Camera-type eye (tissue), 1 donor: Measurements from ENCODE around the gene GMNC.

- RAMPAGE, long total RNA = no peak
Measured at GRCh38 chr3:189229219-189229903, 57.6 kb downstream of the TPRG1 start.

DNA sequence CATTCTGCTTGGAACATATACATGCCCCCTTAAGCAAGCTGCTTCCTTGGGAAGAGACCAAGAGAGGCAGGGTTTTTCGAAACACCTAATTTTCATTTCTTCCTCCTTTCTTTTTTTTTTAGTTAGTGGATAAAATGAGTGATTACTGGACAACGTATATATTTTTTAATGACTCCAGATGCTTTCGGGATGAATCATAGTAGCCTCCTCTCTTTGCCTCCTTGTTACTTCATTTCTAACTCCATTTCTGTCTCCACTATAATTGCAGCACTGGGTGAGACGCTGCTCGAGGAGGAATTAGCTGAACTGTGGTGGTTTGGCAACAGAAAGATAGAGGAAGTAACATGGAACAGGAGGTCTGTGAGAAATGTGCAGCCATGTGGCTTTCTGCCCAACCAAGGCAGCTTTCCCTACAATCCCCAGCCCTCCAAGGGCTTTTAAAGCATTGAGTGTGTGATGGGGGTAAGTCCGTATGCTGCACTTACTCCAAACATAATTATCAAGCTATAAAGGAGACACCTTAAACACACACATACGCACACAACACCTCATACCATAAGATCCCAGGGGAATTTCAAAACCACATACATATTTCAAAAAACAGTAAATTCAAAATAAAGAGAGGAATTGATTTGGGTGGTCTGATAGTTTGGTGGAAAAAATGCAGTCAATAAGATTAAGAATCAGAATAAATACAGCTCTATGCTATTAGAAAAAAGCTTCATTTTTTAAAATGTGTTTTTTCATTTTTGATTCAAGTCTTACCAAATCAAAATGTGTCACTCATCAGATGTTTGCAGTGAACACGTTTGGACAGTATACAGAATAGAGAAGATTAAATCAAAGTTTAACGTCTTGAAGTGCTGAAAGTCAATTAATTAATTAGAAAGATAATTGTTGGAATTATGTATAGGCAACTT is 105.3 kb downstream of the TPRG1 start:
- RAMPAGE, long total RNA = no peak

- RAMPAGE, long total RNA = no peak
Measured at GRCh38 chr3:190155609-190156381, 35.1 kb upstream of the P3H2 start.

DNA sequence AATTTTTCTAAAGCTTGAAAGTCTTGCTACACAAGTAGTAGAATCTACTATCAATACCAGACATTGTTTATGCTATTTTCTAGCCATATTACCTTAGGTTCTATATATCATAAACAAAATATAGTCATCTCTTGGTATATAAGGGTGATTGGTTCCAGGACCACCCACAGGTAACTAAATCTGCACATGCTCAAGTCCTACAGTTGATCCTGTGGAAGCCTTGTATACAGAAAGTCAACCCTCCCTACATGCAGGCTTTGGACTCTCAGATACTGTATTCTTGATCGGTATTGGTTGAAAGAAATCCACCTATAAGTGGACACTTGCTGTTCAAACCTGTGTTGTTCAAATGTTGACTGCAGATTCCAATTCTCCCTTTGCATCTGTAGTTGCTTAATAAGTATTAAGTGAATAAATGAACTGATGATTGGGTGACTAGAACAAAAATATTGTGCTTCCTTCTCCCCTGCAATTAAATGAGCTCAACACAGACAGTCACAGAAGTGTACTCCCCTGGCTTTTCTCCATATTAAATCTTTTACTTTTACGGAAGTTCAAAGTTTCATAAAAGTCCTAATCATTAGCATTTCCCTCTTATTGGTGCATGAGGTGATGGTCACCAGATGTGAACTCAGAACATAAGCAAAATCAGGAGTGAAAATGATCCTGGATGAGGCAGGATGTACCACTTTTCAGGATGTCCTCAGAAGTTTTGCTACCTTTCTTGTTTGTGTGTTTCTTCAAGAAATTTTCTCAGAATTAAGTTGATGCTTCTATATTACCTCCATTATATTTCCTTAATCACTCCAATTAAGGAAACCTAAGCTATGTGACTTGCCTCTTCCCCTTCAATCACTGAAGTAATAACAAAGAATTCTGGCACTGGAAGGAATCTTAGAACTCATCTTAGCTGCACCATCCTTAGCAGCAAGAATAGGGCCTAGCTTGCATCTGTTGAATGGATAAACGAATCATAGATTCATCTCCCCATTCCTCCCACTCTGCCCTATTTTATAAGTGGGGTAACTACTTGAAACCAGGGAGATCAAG is 4.4 kb downstream of the CLDN1 start:
- RAMPAGE, long total RNA = no peak

- RAMPAGE, long total RNA = no peak
Measured at GRCh38 chr3:190320916-190321522, 1.2 kb downstream of the CLDN1 start.

DNA sequence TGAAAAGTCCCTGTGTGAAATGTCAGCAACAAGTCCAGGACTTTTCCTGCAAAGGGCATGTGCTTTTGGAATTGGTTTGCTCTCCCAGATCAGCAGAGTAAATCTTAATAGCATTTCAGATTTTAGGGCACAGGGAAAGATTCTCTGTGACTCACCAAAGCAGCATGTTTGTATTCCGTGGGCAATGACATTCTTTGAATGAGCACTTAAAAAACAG is 2.0 kb upstream of the CLDN16 start:
- RAMPAGE, long total RNA = no peak

DNA sequence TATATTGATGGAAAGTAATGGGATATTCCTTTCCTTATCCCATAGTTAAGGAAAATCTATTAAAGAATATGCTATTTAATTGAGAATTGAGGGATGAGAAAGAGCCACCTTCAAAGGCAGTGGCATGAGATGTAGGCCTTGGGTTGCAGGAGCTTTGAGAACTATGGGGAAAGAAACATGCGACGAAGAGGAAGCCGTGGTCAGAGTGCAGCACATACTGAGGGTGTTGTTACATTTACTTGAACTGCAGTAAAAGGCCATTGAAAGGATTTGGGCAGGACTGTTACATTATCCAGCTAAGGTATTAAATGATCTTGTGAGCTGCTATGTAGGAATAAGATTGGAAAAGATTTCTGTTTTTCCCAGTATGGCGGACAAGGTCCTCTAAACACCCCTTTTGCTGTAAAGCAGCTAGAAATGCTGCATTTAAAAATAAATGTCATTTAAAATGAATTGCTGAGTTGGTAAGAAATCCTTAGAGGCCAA is 61.6 kb downstream of the IL1RAP start:
- RAMPAGE, long total RNA = no peak

- RAMPAGE, long total RNA = no peak
Measured at GRCh38 chr3:190618639-190619034, 104.8 kb downstream of the IL1RAP start.

DNA sequence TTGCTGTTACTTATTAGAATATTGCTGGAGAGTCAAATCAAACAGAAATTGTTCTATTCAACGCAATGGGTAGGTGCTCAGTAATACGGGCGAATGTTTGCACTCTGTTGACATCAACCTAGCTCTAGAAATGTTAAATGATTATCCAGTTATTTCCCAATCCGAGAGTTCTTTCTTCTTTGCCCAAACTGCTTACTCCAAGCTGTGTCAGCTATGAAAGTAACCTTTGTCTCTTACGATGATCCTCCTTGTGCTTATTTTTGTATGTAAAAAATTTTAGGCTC is 50.4 kb downstream of the GMNC start:
- RAMPAGE, long total RNA = no peak

DNA sequence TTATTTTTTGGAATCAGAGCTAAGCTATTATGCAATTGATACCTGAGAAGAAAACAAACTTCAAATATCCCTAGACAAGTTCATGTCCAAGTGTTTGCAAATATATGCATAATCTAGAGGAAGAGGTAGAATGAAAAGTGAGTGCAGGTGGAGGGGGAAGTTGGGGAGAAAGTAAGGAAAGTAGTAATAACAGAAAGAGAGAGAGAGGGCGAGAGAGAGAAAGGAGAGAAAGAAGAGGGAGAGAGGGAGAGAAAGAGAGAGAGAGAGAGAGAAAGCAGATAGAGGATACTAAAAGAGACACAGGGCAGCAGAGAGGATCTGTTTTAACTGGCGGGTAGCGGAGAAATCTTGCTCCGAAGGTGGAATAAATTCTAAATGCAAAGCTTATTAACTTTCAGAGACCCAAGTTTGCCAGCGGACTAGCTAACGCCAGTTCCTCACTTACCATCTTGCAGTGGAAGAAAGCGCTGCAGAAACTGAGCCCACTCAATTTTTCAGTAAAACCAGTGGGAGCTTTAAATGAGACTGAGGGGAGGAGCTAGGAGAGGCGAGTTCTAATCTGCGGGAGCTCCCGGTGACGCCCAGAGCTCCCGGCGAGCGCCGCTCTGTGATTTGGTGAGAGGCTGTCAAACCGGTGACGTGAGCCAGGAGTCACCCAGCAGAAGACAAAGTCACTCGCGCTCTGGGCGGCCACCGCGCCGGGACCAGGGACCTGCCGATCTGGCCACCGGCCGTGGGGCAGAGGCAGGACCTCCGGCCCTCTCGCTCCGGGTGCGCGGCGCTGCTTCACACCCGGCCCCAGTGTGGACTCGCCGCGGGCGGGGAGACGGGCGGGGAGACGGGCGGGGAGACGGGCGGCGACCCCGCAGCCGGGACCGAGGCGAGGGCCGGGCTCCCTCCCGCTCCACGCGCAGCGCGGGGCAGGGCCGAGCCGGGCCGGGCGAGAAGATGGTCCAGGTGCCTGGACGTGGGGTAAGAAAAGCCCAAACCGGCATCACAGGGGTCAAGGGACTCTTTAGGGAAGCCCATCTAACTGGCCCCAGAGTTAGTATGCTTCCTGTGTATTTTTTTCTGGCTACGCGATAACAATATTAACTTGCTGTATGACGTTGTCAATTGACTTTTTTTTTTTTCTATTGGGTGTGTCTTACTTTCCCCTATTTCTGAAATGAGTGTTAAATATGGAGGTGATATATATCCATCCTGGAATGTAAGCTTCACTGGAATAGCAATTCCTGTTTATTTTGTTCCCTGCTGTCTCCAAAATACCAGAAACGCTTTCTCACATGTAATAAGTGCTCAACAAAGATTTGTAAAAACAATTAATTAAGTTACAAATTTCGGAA is at the start of gene GMNC:
GMNC (minus strand) TSS at position 527 of the 1,346 bp plus-strand sequence.
- RAMPAGE, long total RNA = no peak

DNA sequence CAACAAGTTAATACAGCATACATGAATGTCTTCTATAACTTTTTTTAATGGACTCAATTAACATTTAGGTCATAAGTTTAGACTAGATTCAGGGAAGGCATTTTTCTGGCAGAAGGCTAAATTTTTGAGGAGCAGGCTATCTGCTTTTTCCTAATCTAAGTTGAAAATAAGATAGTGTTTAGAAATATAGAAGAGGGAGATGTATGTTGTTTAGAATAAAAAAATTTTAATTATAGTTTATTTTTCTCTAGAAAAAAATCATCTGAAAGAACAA is 30.9 kb upstream of the OSTN start:
- RAMPAGE, long total RNA = no peak

DNA sequence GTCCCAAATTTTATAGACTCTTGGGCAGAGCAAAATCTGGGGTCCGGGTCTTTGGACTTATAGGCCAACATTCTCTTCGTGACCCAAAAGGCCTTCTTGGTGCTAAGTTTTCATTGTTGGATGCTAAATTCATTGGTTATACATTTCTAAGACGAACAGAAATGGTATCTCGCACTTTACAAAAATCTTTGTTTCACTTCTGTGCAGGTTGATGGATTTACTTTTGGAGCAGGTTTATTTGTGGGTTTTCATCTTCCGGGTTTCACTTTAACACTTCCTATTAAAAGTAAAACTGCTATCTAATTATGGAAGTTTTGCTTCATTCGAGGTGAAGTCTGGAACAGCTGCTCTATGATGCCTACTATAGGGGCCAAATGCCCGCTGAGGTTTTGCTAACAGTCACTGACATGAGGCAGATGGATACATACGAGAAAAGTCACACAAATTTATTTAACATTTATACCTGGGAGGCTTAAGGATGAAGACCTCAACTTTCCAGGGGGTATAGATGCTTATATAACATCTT is 54.0 kb downstream of the OSTN start:
- RAMPAGE, long total RNA = no peak

DNA sequence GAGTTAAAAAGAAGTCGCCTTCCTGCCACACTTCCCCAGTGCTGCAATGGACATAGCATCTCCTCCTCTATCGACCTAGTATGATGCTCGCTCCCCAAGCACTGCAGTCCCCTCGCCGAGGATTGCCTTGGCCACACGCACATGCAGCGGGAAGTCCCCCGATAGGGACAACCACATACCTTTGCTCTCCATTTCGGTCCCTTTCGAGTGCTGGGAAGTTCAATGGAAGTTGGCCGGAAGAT is 418 bp downstream of the FGF12 start:
- RAMPAGE, long total RNA = no peak

GRCh38 chr3:192840845-192841372 is 76.7 kb downstream of the MB21D2 start:
- RAMPAGE, long total RNA = no peak

DNA sequence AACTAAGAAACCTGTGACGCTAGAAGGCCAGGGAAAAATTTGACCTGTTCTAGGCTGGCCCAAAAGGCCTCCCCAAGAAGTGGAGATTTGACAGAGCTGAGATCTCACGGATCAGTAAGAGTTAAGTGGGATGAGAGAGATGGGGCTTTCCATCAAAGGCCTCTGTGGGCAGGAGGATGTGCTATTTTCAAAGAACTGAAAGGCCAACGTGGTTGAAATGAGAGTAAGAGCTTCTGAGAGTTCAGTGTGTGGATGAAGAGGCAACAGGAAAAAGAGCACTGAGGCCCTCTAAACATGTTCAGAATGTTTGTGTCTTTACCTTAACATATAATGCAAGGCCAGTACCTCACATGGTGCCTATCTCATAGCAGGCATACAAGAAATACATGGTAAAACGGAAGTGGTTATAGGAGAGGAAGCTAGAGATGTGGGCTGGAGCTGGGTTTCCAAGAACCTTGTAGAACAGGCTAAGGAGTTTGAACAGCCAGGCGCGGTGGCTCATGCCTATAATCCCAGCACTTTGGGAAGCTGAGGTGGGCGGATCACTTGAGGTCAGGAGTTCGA is 18.8 kb downstream of the MB21D2 start:
- RAMPAGE, long total RNA = no peak

DNA sequence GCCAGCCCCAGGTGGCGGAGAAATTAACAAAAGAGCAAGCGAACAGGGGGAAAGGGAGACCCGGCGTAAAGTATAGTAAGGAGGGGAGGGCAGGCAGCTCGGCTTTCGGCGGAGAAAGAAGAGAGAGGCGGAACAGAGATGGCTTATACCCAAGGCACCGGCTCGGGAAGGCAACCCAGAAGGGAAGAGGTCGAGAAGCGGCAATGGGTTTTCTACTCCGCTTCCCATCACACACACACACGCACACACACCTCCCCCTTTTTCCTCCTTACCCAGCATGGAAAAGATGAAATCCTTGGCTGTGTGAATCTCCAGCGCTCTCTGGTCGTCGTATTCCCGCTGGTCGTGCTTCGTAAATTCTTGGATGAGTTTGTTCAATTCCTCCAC is 305 bp downstream of the MB21D2 start:
- RAMPAGE, long total RNA = no peak

DNA sequence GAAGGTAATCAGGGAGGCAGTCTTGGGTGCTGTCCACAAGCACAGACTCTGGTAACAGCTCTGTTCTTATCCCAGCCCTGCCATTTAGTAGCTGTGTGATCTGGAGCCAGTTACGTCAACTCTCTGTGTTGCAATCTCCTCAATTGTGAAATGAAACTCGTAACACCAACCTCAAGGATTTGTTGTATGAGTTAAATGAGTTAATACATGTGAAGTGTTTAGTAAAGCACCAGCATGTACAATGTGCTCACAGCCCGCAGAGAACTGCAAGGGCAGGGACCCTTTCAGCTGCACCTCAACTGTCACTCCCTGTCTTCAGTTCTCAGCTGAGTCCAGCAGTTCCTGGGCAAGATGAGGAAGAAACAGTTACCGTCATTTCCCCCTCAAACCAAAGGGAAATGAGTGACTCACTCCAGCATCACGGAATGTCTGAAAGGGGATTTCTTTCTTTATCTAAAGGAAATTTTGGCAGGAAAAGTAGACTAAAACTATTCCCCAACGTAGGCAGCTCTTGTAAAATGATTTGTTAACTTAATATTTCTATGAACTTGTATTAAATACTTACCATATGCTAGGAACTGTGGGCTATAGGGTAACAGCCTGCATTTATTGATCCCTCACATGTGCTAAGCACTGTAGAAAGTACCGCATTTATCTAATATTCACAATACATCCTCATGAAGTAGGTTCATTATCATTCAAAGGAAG is 40.0 kb upstream of the MB21D2 start:
- RAMPAGE, long total RNA = no peak

DNA sequence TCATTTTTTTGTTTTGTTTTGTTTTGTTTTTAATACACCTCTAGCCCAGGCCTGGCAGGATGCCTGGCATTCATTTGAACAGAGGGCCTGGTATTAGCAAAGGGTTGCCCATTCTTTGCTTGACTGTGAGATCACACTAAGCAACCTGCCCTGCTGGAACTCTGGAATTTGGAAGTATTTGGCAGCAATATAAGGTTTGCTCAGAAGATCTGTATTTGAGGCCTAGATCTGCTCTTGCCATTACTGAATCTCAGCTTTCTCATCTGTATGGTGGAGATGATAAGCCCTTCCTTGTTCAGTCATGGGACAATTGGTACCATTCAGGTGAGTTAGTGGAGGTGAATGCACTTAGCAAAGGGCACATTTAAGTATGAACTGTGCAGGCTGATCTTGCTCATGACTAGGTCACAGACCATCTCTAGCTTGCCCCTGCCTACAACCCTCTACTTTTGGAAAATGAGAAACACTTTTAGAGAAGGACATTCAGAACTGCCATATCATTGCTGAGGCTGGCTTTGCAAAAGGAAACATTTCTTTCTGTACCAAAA is 21.9 kb upstream of the ATP13A5 start:
- RAMPAGE, long total RNA = no peak

- RAMPAGE, long total RNA = no peak
Measured at GRCh38 chr3:193828231-193829129, 235.5 kb downstream of the OPA1 start.

DNA sequence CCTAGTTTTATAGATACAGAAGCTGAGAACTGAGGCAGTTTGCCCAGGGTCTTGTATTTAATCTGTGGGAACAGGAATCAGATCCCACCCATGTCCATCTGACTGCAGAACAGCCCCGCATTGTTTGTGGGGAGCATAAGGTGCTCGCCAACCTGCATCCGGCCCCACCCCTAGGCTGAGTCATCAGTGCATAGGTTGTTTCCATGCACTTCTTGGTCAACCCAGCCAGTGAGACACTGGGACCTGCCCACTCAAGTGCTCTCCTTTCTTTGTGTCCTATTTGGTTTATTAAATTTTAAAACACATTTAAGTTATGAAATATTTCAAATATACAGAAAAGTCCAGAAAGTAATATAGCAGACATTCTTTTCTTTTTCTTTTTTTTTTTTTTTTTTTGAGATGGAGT is 266.2 kb downstream of the OPA1 start:
- RAMPAGE, long total RNA = no peak